Neural progenitor cell (in vitro differentiated cells): ENCODE results near the genes TMEM106C and ANP32D.

DNA sequence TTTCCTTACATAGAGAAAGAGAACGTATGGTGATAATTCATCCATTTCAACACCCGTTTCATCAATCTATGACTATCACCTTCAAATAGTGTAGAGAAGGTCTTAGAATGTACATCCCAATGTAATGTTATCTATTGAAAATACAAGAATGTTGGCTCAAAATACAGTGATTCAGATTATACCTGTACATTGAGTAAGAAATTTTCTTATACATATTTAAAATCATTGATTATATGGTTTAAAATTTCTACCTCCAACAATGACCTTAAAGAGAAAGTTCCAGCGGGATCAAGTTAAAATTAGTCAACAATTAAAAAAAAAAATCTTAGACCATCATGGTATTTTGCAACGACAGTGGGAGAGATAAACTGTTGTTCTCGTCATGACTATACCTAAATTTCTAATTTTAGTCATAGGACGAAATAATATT, 19.1 kb downstream of the SLC38A4 start:
- RAMPAGE, long total RNA, result no peak

DNA sequence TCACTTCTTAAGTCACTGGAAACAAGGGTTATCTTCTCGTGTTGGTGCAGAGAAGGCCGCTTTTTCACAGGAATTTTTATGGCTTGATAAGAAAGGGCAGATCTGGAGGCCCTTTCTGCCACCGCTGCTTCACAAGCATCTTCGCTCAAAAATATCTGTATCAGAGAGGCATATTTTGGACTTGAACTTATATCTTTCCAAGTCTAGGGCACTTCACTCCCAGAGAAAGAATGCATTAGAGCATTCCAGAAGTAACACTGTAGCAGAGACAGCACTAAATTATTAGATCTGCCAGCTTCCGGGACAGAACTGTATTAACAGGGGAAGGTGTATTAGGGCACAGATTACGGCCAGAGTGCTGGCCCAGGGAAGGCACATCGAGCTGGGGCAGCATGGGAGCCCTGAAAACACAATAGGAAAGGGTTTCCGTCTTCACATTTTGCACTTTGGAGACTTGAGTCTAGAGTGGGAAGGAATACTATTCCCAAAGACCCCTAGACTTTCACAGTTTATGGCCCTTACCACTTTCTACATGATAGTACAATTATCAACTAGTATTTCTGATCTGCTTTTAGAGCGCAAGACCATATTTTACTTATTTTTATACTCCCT, 151.8 kb upstream of the AMIGO2 start:
- RAMPAGE, long total RNA, result no peak

DNA sequence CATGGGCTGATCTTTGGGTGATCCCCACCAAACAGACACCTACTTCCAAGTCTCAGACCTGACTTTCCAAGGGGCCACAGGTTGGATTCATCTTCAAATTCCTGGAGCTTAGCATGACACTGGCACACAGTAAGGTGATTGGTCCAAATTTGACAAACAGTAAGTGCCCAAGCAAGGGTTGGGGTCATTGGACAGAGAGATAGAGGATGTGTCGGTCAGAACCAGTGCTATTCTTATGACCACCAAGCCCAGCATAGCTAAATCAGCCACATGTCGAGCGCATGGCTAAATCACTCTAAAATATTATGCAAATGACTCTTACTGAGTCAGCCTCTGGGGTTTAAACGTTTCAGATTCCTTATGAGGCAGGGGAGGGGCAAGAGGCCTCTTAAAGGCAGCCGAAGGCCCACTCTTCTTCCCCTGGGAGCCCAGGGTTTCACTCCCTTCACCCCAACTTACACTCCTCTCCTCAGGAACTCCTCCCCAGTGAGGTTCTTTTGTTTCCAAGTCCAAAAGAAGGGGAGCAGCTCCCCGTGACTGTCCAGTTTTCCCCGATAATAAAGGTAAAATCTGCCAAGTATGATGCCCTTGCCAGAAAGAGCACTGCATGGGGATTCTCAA, 595 bp upstream of the ENDOU start:
- RAMPAGE, long total RNA, result no peak

DNA sequence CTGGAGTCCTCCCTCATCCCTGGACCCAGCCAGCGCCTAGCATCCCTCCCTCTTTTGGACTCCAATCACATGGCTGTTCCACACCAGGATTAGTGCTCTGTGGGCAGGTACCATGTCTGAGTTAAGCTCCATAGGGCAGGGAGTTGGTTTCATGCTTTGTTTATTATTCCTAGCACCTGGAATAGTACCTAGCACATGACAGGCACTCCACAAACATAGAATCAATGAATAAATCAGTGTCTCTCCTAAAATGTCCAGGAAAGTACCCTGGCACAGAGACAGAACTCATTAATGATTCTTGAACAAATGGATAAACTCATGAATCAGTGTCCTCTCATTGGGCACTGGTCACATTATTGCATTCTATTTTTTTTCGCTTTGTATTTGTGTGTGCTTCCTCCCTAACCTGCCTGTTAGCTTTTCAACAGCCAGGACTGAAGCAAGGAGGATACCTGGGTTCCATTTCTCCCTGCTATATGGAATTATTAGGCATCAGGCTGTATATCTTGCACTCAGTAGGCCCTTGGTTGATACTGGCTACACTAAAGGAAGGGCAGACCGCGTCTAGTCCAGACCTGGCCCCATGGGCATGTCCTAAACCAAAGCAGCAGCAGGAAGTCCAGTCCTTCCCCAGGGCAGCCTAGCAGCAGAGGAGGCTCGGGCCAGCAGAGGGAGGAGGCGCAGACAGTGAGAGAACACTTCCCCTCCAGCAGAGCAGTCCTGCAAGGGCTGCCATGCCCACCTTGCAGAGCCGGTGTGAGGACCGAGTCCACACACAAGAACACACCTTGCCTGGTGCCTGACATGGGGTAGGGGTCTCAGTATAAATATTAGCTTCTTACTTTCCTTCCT, 18.4 kb downstream of the HDAC7 start:
- RAMPAGE, long total RNA, result no peak

DNA sequence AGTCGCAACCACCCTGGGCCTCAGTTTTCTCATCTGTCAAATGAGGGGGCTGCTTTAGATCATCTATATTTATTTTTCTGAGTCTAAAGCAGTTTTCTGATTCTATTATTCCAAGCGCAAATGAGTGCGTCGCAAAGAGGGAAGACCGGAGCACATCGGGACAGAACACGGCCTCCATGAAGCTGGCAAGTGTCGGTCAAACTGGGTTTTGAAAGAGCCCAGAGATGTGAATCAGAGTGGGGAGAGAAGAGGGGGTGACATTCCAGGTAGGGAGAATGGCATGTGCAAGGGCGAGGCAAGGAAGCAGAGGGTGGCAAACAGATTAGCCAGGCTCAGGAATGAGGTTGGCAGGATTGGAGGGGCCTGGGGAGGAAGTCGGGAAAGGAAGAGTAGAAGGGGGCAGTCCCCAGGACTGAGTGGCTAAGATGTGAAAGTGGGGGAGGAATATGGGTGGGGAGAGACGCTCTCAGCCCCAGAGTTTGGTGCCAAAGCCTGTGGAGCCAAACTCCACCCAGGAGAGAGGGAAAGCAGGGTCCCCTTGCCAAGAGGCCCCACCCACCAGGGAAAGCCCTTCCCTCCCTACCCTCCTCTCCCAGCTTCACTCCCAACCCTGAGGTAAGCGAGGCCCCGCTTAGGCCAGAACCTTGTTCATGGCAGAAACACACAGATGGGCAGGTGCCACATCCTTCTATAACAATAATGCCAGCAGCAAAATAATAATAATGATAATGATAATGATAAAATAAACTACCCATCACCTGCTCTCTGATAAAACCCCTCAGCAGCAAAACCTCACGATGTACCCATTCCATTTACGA, 5.5 kb upstream of the HDAC7 start:
- RAMPAGE, long total RNA, result no peak

DNA sequence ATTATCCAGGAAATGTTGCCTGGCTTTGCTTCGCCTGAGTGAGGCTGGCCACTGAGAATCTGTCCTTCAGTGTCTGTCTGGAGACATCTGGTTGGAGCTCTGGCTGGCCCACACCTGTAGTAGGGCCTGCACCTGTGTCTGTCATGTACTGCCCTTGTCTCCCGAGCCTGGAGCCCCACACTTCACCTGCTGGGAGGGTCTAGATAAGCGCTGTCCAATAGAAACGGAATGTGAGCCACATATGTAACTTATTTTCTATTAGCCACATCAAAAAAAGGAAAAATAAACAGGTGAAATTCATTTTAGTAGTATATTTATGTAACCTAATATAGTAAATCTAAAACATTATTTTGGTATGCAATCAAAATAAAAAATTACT, 9.9 kb upstream of the HDAC7 start:
- RAMPAGE, long total RNA, result no peak

DNA sequence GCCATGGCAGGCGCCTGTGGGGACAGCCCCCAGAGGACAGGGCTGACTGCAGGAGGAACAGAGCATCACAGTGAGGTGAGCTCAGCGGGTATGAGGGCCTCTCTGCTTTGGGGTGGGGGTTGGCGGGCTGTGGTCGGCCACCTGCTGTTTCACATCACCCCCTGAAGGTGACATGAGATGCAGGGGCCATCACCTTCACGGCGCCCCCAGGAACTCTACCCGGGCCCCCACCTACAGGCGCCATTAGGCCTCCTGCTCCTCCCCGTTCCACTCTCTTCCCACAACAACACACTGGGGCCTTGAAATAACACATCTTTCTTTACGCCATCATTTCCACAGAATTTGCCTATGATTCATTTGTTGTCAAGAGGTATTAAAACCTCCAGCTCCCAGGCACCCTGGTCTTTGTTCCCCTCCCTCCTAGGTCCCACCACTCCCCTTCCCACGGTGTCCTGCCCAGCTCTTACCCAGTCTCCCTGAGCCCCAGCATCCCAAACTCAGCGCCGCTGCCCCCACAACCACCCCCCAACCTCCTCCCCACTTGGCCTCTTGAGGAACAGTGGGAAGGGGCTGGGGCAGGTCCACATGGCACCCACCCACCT, 12.7 kb upstream of the HDAC7 start:
- RAMPAGE, long total RNA, result no peak

GRCh38 chr12:47834115-47835607, 15.0 kb upstream of the HDAC7 start:
- RAMPAGE, long total RNA, result no peak

- RAMPAGE, long total RNA, result no peak
Measured at GRCh38 chr12:47943523-47944075, 19.8 kb upstream of the TMEM106C start.

DNA sequence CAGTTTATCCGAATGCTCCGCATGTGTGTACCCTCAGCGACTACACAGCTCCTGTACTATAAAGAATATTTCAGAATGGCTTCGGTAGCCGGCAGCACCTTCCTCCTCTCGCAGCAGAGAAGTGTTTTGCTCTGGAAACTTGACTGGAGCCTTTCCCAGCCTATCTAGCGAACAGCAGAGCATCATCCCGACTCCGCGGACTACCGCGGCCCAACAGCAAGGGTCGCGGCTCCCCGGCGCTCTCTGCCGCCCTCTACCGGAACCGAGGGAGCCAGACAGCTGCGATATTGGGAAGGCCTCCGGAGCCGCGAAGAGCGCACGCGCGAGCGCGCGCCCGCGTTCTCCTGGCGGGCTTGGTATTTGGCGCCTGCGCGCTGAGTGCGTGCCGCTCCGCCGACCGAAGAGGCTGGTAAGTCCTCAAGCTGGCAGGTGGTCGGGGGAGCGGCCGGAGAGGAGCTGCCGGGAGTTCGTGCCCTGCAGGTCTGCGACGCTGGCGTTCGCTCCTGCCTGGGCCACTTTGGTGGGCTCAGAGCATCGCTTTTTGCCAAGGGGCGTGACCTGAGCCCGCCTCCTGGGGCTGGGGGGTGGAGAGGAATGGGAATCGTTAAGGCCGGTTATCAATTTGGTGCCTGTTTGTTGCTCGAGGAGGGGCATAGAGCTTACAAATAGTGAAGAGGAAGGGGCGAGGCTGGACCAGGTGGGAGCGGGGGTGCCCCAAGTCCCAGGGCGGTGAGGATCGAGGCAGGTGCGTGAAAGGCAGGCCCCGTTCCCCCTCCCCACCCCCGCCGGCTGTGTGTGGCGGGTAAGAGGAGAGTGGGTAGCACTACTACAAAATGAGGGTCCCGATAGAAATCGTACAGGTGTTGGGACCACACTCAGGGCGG, at the start of gene TMEM106C:
TSS of gene TMEM106C (plus strand) at position 372 of the 884 bp plus-strand sequence.
- RAMPAGE, long total RNA, result start-site peak on the plus strand centred at position 389 of the sequence, 34 bp wide, 130 and 186 reads in 2 replicates

DNA sequence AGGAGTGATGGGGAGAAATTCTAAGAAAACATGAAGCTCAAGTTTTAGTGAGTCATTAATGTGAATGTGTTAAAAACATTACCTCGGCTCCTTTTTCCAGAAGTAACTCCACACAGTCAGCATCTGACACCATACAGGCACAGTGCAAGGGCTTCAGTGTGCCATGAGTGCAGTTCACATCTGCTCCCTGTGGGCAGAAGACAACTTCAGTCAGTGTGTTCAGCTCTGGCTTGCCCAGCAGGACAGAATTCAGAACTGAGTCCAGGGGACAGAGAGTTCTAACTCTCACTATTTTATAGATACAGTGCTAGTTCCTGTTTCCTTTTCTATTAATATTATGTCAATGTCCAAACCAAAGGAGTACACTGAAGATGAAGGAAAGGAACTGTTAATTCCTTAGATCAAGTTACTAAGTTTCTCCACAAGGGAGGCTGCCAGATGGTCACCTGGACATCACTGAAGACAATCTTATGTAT, 6.2 kb downstream of the ASB8 start:
- RAMPAGE, long total RNA, result no peak

DNA sequence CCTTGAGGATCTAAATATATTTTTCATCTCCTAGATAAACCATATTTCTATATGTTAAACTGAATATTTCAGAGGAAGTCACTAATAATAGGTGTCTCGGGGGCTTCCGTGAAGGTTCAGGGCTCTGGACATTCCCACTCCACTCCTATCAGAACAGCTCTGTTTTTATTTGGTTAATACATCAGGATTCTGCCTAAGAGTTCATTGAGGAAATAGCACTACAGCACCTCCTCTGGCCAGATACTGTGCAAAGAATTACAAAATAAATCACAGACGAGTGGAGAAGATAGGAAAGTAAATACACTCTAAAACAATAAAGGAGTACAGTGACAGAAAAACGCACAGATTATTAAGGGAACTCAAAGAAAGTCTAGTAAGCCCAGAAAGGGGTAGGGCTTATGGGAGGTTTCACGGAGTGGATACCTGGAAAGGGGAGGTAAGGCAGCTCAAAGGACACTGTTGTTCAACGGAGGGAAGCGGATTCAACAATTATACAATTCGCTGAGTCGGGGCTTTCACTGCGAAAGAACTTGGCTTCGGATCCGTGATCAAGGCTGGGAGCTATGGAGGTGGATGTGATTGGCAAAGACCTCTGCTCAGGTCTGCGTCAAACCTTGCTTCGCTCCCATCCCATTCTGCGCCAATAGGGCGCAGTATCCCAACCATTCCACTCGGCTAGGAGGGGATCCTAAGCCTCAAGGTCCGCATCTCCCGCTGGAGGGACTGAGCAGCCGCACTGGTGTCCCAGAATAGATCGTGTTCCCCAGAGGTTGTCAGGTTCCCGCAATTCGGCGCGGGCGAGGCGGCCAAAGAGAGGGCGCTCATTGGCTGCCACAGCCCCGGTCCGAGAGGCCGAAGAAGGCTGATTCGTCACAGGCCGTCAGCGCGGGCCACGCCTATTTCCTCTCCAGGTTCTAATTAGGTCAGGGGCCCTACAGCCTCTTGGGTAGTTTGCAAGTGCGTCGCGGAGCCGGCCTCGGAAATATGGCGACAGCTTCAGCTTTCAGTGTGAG, 5.4 kb downstream of the OR10AD1 start:
- RAMPAGE, long total RNA, result no peak

DNA sequence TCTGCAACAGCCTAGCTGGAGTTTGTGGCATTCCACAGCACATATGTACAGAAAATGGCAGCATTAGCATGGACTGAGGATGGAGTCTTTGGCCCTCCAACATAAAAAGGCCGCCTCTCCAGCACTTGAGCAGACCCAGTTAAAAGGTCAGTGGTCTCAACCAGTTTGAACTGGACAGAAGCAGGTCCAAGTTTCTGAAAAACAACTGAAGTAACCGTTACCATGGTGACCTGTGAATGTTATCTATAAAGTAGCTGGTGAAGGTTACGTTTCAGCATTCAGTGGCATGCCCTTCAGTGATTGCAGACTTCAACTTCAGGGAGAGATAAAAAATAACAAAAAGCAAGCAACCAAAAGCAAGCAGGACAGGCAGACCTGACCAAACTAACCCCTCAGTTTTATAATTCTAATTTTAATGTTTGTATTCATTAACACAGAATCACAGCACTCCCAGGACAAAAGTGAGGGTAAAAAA, 34.1 kb upstream of the OR10AD1 start:
- RAMPAGE, long total RNA, result no peak

DNA sequence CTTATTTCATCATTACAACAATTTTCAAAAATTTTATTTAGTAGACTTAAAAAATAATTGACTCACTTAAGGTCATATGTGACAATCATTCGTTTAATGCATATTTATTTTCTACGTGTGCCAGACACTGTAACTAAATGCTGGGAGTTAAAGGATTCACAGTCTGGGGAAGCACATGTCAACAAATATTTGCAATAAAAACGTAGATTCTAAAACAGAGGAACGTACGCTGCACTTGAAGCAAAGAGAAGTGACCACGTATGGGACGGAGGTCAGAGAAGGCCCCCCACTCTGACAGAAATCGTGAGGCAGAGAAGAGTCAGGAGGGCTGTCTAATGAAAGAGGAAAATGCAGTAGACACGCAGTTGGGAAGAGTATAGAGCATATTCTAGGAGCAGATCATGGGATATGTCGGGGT, 1.1 kb upstream of the ZNF641 start:
- RAMPAGE, long total RNA, result no peak

GRCh38 chr12:48472228-48472744, at the start of gene ANP32D:
ANP32D (plus strand) TSS chr12:48472559.
- RAMPAGE, long total RNA, result no peak

- RAMPAGE, long total RNA, result no peak
Measured at GRCh38 chr12:48789250-48790073, 573 bp upstream of the ADCY6 start.

DNA sequence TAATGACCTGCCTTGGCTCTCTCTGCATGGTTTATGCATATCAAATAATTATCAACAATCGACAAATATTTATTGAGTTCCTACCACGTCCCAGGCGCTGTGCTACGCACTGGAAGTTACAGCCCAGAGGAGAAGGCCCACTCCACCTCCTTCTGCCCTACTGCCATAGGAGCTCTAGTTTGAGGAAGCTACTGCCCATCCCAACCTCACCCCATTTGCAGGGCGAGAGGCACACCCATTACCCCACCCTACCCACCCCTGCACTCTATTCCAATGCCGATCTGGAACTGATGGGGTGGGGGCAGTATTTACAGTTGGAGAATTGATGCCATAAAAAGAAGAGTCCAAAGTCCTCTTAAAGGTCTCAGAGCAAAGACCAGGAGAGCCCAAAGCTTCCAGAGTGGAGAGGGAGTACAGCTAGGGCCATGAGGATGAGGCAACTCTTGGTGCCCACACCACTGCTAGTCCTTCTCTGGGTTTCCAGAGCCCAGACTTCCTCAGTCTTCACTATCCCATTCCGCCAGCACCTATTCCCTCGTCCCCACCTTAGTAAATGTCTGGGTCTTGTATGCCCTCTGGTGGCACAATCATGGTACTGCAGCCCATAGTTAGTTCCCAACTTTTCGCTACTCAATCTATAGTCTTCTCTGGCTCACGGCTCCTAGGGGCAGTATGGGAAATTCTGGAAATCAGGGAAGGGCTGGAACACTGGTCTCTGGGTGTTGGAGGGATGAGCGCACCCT, 6.7 kb upstream of the ADCY6 start:
- RAMPAGE, long total RNA, result no peak

DNA sequence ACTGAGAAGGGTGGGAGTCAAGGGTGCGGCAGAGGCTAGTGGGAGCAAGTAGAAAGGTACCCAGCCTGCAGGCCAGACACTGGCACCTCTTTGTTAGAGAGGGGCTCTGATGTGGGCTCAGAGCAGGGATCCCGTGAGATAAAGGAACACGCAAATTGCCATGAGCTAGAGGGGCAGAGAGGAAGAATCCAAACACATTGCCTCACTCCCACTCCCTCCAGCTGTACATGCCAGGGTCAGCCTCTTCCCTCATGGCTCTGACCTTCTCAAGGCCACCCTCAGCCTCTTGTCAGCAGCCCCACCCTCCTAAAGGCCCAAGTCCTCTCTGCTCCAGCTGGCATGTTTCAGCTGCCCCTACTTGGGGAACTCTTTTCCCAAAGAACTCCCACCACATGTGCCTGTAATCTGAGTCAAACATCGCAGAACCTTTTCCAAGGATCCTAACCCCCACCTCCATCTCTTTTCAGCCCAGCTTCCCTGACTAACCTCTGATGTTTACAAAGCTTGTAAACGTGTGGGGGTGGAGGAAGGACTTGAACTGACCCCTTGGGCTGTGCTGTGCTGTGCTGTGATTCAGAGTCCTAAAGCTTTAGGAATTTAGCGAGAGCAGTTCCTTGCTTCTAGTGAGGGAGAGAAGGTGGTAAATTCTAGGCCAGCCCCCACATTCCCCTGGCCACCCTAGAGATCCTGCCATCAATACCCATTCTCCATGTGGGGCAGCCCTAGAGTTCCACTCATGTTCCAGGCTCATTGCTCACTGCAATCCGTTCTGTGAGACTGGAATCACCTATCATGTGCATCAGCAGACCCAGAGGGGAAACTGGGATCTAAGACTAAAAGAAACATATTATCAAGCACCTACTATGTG, 7.3 kb upstream of the CACNB3 start:
- RAMPAGE, long total RNA, result no peak

DNA sequence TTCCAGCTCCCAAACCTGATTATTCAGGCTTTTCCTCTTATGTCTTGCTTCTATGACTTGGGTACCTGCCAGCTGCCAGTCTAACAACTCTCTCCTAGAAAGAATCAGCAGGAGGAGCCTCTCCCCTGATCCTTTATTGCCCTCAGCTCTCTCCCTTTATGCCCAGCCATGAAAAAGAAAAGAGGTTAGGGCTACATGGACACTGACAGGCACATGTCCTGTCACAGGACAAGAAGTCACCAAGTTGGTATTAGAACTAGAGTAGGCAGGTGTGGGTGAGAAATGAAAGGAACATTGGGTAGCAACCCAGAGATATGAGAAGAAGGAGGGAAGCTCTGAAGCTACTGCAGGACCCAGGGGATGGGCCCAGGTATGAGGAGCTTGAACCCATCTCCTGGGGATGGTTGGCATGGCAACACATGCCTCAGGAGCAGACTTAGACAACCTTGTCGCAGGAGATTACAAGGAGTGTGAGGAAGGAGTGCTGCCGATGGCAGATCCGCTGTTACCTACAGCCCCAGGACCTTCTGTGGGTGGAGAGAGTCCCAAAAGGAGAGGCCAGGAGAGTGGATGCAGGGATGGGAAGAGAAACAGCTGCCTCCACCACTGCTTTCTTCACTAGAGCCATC, 1.9 kb upstream of the CACNB3 start:
- RAMPAGE, long total RNA, result no peak

DNA sequence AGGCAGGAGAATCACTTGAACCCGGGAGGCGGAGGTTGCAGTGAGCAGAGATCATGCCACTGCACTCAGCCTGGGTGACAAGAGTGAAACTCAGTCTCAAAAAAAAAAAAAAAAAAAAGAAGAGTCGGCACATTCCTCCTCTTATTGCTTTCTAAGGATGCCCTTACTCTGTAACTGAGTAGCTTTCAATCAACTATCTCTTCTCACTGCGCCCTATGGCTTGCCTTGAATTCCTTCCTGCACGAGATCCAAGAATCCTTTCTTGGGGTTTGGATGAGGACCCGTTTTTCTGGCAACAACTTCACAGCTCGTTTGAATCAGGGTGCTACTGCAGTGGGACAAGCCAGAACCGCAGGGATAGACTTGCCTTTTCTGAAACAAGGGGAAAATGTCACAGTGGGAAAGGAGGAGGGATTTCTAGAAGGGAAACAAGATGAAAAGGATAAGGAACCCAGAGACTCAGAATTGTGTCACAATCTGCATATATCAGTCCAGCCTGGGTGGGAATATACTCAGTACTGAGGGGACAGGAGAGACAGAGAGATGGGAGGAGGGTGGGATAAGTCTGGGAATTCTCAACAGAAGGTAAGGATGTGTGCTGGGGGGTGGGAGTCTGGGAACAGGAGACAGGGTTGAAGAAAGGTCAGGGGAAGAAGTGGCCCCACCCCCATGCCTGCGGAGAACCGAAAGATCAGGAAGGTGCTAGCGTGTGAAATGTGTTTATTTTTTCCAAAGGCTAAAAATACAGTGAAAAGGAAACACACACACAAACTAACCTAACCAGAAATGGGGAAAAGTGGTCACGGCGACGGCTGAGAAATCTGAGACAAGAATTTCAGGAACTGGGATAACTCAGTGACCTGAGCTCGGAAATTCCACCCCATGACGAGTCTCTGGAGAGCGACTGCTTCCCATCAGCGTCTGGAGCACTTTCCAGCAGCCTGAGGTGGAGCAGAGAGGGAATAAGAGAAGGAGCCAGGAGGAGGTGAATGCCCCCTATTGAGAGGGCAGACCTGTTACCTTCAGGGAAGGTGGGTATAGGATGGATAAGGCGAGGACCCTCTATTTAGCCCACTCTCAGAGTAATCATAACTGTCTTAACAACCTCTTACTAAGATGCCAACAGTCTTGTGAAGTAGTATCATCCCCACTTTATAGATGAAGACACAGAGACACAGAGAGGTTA, 16.4 kb upstream of the RND1 start:
- RAMPAGE, long total RNA, result no peak